SJCRH30 (cell line): ENCODE measurements around the genes GPR152 and CDK2AP2.

- RAMPAGE, long total RNA = no peak
These were observed 6.1 kb downstream of the CLCF1 start for GRCh38 chr11:67367372-67367674.

DNA sequence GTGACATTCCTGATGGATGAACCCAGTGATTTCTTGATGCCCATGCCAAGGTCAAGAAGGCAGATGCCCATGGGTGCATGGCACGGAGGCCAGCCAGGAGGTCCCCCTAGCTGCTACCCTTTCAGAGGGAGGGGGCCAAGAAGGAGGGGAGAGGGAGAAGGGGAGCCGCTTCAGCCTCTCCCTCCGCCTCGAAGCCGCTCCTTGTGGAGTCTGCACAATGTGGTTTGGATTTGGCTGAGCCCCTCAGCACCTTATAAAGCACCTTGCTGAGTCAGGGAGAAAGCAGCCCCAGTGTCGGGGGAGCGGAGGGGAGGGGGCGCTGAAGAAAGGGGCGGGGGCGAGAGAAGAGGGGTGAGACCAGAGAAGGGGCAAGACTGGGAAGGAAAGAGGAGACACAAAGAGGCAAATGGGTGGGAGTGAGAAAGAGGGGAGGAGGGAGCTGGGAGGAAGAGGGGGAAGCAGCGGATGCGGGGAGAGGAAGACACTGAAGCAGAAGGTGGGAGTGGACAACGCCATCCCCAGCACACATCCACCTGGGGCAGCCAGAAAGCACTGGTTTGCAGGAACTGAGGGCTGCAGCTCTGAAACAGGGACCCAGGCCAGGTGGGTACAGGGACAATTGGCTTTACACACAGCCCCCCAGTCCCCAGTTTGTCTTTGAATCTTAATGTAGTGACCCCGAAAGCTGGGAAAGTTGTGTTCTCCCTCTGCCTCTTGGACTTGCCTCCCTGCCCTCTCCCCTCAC, 2.3 kb upstream of the CLCF1 start:
- RAMPAGE, long total RNA = no peak

GRCh38 chr11:67436384-67436920, 1.0 kb downstream of the PTPRCAP start:
- RAMPAGE, long total RNA = no peak

DNA sequence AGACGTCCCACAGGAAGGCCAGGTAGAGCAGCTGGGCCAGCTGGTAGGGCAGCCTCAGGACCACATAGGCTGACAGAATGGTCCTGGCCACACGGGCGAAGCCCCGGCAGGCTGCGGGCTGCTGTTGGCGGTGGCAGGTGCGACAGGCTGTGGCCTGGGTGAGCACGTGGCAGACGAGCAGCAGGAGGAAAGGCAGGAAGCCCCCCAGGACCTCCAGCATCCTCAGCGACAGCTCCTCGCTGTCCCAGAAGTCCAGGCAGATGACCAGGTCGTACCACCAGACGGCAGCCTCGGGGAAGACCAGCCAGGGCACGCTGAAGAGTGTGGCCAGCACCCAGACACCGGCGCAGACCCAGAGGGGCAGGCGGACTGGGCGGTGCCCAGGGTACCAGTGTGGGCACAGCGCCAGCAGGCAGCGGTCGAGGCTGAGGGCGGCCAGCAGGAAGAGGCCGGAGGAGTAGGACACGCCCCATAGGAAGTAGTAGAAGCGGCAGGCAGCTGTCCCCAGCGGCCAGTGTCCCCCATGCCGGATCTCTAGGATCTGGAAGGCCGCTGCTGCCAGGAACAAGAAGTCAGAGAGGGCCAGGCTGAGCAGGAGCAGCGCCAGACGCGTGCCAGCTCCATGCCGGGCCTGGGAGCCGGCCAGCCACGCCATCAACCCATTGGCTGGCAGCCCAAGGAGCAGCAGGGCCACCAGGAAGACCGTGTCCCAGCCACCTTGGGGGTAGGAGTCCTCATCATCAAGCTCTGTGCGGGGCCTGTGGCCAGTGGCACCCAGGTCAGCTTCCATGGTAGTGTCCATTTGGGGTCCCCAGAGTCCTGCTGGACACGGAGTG, at the start of gene GPR152:
Gene GPR152, minus strand, starts transcription at position 807 of the 836 bp plus-strand sequence.
- RAMPAGE, long total RNA = no peak

DNA sequence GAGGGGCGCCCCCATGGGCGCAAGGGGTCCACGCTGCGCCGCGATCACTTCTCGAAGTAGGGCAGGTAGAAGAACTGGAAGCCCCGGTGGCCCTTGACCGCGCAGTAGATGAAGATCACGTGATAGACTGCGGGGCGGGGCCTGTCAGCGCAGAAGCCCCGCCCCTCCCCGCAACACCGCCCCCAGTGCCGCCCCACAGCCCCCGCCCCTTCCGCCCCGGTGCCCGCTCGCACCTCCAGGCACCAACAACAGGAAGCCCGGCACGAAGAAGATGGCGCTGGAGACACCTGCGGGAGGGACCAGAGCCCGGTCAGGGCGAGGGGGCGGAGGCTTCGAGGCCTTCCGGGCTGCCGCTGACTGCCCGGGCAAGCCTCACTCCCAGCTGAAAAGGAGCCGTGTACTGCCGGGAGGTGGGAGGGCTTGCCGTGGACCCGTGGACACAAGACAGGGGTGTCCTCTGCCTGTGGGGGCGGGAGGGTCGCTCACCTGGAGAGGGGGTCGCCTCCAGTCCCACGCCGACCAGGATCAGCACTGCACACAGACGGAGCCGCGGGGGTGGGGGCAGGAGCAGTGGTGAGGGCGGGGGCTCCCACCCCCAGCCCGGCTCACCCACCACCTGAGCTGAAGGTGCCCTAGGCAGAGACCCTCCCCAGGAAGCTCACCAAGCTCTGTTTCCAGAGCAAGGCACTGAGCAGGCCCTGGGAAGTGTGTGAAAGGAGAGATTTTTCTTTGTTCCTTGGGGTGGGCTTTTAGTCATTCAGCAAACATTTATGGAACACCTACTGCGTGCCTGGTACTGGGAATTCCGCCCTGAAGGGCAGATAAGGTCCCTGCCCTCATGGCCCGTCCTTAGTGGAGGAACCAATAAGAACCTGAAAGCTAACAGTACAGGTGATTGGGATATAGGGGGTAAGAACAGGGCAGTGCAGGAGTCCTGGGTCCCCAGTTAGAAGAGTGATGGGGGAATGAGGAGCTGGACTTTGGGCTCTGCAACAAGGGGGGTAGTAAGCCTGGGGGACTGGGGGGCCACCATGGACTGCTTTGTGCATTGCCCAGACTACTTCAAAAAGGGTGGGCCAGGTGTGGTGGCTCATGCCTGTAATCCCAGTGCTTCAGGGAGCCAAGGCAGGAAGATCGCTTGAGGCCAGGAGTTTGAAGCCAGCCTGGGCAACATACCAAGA, 4.1 kb downstream of the TMEM134 start:
- RAMPAGE, long total RNA = no peak

DNA sequence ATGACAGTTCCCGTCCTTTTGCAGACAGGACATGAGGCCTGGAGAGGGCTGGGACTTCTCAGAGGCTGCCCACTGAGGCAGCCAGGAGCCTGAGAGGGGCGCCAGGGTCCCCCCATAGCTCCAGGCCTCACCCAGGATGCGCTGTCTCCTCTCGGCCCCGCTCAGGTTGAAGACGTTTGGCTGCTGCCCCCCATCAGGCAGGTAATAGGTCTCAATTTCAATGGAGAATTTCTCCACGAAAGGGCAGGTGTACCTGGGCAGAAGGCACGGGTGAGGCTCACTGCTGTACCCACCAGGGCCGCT, 3.1 kb downstream of the PITPNM1 start:
- RAMPAGE, long total RNA = no peak

DNA sequence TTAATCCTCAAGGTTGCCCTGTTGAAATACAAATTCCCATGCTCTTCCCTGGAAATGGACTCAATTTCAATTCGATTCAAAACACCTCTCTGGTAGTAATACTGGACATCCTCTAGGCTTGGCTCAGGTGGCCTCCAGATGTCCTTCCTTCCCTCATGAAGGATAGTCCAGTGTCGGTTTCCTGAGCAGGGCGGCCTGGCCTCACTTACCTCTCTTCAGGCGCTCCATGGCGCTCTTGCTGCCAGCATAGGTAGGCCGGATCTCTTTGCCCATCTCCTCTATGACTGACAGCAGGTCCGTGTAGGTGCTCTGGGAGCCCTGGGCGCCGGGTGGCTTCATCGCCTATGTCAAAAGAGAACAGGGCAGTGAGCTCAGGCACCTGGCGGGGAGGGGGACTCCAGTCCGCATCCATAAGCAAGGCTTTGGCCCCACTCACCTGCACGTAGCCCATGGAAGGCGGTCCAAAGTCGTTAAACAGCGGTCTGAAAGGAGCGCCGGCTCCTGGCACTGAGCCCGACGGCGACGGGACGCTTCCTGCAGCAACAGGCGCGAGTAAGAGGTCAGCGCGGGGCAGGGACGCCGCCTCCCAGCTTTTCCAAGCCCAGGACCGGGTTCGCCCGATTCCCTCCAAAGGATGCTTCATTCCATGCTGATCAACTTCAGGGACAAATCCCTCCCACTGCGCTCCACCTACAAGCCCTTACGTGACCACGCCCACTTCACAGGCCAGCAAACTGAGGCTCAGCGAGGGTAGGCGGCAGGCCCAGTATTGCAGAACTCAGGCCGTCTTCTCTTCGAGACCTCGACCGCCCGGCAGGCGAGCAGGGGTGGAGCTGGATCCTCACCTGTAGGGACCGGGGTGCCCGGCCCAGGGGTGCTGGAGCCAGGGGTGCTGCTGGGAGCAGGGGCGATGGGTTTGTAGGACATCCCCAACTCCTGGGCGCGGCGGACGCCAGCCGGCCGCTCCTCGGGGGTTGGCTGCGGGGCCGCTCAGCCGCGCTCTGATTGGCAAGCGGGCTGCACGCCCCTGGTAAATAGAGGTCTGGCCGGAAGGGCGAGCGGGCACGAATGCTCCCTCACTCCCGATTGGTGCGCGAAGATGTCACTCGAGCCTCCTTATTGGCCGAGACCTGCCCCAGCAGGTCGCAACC, at the start of gene CDK2AP2:
Gene CDK2AP2, minus strand, starts transcription at position 1,007 of the 1,151 bp plus-strand sequence.
- RAMPAGE, long total RNA = no peak

GRCh38 chr11:67558382-67559026, 25.1 kb upstream of the GSTP1 start:
- RAMPAGE, long total RNA = no peak

DNA sequence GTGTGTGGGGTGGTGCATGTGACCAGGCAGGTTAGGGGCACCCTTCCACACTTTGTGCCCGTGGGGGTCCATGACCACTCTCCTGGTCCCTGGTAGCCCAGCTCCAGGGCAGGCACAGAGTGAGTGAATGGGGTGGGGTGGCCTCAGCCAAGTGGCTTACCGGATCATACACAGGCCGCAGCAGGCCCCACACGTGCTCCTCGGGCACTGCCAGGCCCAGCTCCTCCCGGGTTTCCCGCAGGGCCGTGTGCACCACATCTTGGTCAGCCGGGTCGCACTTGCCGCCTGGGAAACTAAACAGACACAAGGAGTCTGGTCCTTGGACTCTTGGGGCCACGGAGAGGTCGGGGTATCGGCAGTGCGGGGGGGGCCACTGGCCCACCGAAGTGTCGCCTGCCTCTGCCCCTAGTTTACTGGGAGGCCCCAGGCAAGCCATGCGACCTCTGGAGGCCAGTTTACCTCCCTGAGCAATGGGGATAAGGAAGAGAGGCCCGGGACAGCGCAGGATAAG, 923 bp downstream of the NUDT8 start:
- RAMPAGE, long total RNA = no peak

DNA sequence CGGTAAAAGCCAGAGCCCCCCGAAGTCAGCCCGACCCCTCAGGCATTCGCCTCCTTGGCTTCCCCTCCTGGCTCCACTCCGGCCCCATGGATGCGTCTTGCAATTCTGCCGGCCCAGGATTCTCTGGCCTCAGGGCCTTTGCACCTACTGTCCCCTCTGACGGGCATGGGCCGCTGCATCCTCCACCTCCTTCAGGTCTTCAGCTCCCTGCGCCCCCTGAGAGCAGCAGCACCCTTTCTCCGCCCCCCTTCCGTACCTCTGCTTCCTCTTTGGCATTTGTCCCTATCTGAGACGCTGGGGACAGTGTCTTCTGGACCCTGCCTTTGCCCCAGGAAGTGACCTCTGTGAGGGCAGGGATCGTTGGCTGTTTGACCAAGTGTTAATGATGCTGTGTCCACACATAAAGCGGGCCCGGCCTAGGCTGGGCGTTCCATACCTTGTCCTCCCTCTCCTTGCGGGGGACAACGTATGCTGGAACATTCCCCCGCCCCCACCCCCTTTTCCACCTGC, 3.8 kb upstream of the NUDT8 start:
- RAMPAGE, long total RNA = no peak

- RAMPAGE, long total RNA = no peak
These were observed 155.4 kb downstream of the UNC93B1 start for GRCh38 chr11:67848441-67848971.

DNA sequence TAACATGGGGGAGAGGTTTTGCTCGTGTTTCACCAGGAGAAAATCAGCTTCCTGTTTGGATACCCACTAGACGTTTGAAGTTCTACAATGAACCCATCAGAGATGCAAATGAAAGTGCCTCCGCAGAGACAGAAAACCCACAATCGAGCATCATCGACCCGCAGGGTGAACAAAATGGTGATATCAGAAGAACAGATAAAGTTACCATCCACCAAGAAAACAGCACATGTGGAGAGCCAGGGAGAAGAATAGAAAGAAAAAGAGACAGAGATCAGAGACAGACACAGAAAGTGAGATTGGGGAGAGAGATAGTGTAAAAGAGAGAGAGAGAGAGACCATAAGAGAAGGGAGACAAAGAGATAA, 83.3 kb downstream of the UNC93B1 start:
- RAMPAGE, long total RNA = no peak

- RAMPAGE, long total RNA = no peak
These were observed 7.6 kb downstream of the TCIRG1 start for GRCh38 chr11:68046201-68047079.

- RAMPAGE, long total RNA = no peak
These were observed 36.3 kb downstream of the TCIRG1 start for GRCh38 chr11:68075074-68075543.

GRCh38 chr11:68107490-68108113, 13.6 kb downstream of the CHKA start:
- RAMPAGE, long total RNA = no peak

DNA sequence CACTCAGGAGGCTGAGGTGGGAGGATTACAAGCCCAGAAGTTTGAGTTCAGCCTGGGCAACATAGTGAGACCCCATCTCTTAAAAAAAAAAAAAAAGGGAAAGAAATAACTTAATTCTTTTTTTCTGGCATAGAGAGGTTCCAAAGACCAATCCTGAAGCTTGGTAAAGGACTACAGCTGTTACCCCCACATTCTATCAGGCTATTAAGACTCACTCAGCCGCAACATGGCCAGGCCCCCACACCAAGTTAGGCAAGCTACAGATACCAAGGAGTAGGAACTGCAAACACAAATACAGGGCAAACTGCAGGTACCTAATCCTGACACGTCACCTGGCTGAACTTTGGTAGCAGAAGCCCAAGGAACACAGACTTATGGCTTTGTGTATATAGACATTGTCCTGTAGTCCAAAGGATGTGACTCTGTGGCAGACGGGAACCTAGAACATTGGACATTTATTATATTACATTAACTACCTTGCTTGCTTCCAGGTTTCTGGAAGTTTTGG, 1.2 kb downstream of the C11orf24 start:
- RAMPAGE, long total RNA = no peak

GRCh38 chr11:68274750-68275155, 3.0 kb upstream of the C11orf24 start:
- RAMPAGE, long total RNA = no peak

DNA sequence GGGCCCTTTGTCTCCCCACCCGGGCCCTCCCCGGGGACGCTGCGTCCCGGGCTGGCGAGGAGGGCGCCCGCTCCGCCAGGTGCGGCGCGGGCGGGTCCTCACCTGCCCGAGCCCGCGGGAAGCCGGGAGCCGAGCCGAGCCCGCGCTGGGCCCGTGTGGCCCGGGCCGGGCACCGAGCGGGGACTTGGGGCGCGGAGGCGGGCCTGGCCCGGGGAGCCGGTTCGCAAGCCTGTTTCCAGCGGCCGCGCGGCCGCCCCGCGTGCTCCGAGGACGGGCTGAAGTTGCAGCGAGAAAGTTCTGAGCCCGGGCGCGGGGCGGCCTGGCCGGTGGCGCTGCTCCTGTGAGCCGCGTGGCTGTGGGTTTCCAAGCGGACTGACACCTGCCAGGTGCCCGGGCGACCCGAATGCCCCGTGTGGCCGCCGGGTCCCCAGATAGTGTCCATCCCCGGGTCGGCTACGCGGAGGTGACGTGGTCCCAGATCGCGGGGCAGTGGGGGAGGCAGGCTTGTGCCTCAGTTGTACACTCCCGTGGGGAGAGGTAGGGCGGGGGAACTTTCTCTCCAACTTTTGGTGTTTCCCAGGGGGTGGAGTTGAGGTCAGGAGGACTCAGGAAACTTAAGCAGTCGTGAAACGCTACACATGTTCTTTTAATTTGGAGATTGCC, 720 bp downstream of the LRP5 start:
- RAMPAGE, long total RNA = no peak

DNA sequence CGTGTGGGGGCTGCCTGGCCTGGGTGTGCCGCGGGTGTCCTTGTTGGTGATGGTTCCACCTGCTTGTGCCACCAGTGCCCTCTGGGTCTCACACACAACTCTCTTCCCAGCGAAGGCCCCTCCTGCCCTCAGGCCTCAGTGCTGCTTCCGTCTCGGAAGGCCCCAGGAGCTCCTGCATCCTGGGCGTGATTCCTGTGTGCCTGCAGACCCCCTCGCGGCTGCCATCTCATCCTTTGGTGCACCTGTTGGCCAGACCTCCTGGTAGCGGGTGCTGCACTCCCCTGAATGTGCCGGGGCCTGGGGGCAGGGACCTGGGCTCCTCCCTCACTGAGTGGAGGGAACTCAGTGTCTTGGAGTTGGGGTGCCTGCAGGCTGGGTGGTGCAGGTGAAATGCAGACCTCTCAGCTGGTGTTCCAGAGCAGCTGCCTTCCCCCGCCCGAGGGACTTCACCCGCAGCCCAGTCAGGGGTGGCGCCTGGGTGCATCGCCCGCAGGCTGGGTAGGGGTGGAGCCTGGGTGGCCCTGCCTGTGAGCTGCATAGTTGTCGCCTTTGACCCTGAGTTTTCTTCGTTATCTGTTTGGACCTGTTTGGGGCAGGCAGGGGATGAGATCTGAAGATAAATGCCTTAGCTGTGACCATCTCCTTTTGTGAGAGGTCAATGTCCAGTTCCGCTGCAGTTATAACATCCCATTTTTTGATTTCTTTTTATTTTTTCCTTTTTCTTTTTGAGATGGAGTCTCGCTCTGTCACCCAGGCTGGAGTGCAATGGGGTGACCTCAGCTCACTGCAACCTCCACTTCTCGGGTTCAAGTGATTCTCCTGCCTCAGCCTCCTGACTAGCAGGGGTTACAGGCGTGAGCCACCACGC, 31.5 kb downstream of the LRP5 start:
- RAMPAGE, long total RNA = no peak

- RAMPAGE, long total RNA = no peak
These were observed 61.7 kb downstream of the LRP5 start for GRCh38 chr11:68374087-68374550.